ENCODE results near the gene GUCA2A.

- PRO-cap, 2 experiments, result no peak in any of the 2 experiments
These were observed 15.7 kb upstream of the SLFNL1 start for GRCh38 chr1:41037025-41037783.

DNA sequence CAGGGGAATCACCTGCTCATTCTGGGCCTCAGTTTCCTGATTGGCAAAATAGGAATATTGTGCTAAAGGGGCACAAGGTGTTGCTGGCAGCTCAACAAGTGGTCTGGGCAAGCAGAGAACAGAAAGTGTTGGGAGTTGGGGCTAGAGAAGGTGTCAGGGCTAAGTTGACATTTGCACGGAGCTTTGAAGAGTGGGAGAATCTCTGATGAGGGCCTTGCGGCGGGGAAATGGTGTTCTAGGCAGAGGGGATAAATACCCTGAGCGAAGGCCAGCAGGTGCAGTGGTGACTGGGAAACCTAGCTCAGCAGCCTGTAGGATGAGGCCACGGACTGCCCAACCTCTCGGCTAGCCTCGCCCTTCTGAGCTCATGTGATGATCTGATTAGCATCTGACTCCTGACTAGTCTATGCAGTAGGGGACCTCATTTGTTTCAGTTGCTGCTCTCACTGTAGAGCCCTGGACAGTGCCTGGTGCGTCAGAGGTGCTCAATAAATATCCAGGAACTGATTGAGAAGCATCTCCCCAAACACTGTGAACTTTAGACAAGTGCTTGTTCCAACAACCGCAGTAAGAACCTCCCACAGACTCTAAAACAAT, 118.0 kb upstream of the SCMH1 start:
- PRO-cap, 2 experiments, result no peak in any of the 2 experiments

GRCh38 chr1:41365687-41366827, 118.4 kb downstream of the EDN2 start:
- PRO-cap, 2 experiments, result peak in 2 of 2 experiments; most common plus-strand start chr1:41366598 (in 1); most common minus-strand start chr1:41366543 (in 2)

GRCh38 chr1:41498697-41499303, 14.3 kb upstream of the EDN2 start:
- PRO-cap, 2 experiments, result no peak in any of the 2 experiments

DNA sequence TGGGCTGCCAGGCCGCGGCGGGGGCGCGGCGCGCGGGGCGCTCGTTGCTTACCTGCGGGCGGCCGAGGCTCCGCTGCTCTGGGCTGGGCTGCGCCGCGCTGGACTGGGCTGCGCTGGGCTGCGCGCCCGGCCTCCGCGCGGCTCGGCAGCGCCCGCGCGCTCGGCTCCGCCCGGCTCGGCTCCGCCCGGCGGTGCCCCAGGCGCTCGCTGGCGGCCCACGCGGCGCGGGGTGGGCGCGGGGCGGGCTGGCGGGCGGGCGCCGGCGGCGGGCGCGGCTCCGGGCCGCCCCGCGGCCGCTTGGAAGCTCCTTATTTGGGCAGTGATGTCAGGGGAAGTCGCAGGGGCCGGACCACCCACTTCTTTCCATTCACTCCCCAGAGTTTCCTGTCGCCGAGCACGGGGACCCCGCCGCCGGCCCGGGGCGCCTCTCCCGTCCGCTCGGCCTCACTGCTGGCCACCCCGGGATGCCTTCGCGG, 177.6 kb upstream of the EDN2 start:
- PRO-cap, 2 experiments, result peak in 2 of 2 experiments; most common plus-strand start position 387 of the sequence (in 2); most common minus-strand start position 105 of the sequence (in 2)

DNA sequence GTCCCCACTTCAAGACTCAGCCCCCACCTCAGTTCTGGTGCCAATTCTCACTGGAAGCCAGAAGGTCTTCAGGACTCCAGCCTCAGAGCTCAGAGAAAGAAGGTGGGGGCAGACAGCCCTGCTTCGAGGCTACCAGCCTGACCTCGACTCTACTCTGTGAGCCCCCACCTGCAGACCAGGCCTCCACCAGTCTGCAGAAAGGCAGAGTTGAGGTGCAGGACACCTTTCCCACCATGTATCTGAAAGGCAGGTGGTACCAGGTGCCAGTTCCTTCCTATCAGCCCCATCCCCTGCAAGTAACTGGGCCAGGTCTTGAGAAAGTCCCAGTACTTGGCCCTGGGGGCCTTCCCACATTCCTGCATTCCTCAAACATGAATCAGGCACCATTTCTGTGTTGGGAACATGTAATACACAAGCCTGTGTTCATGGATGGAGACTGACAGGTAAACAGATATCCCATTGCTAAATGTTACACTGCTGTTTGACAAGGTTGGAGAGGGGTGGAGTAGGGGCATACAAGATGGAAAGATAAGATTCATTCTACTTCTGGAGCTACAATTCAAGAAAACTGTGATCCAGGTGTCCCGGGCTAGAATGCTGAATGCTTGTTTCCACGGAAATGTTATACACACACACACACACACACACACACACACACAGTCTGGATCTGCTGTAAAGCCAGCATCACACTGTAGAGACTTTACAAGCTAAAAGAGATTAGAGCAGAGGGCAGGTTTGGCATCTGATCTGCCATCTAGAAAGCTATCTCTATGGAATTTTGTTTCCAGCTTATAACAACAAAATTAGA, 180.8 kb upstream of the EDN2 start:
- PRO-cap, 2 experiments, result no peak in any of the 2 experiments

DNA sequence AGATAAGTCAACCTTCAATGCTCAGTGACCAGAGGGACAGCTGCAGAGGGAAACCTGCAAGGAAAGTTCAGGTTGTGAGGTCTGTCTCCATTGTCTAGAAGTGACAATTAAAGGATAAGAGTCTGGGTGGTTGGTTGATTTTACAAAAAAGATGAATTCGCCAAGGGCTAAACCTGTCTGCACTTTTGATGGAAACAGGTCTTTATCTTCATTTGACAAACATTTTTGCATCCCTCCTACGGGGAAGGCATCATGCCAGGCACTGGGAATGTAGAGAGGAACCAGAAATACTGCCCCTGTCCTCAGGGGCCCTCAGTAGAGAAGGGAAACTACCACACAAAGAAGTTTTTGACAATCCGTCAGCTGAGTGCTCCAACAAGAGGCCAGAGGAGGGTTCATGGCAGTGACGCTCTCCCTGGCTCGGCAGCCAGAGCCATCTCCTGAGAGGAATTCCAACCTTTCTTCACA, 154.2 kb downstream of the HIVEP3 start:
- PRO-cap, 2 experiments, result no peak in any of the 2 experiments

DNA sequence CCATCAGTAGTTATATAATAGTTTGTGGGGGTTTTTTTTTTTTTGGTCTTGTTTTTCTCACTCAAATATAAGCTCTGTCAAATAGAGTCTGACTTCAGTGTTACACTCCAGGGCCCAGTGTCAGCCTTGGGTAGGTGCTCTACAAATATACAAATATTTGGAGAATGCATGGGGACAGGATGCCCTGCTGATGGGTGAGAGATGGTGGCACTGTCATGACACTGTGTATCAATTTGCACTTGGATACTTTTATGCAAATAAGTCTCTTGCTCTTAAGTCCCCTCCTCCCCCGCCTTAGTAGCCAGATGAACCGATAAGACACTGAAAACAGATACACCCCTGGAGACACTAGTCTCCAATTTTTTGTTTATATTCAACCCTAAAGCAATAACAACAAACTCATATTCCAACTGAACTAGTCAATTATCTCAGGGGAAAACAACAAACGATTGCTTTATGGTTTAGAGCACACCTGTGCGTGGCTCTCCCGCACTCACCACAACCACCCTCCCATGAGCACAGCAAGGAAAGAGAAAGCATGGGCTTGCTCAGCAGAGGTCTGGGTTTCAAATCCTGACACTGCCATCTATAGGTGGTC, 50.5 kb downstream of the HIVEP3 start:
- PRO-cap, 2 experiments, result no peak in any of the 2 experiments

- PRO-cap, 2 experiments, result peak in 2 of 2 experiments; most common plus-strand start chr1:41890981 (in 1); most common minus-strand start chr1:41890996 (in 1)
These were observed 27.6 kb downstream of the HIVEP3 start for GRCh38 chr1:41890755-41891909.

DNA sequence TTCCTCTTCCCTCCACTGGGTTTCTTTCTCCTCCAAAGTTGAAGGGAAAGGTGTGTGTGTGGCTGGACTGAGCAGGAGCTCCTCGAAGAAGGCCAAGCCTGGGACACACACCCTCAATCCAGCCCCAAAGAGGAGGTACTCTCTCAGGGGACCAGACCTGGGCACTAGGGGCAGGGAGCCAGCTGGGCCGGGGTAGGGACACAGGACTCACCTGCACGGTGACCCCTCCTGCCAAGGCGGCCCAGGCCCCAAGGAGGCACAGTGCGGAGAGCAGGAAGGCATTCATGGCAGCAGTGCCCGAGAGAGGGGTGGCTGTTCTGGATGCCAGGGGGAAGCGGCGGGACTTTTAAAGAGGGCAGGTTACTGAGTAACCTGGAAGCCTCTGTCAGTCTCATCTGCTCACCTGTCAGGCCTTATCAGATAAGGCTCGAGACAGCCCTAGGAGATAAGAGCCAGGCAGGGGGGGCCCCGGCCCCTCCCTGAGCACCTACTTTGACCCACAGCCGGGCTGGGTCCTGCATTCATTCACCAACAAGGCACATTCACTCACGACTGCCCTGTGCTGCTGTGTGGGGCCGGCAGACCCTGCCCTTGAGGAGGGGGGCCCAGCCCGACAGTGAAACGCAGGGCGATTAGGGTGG, at the start of gene GUCA2A:
TSS of gene GUCA2A (minus strand) at position 319 of the 641 bp plus-strand sequence.
- PRO-cap, 2 experiments, result no peak in any of the 2 experiments

GRCh38 chr1:42223228-42223940, 58.8 kb upstream of the GUCA2A start:
- PRO-cap, 2 experiments, result no peak in any of the 2 experiments

- PRO-cap, 2 experiments, result no peak in any of the 2 experiments
These were observed 884 bp upstream of the FOXJ3 start for GRCh38 chr1:42335751-42336486.

DNA sequence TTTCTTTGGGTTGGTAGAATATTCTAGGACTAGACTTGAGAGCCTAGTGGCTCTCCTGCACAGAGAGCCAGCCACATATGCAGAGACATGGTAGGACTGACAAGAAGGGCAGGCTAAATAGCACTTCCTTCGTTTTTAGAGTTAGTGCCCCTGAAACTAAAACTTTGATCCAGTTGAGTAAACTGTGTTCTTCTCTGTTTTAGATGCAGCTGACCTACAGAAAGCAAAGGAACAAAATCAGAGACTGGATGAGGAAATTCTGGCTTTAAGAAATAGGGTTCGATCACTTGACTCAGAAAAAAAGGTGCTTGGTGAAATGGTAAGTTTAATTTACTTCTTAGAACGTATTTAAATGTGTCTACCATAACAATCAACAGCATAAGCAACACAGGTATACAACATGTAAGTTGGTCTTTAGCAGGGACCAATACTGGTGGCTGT, 33.8 kb downstream of the CCDC30 start:
- PRO-cap, 2 experiments, result no peak in any of the 2 experiments

DNA sequence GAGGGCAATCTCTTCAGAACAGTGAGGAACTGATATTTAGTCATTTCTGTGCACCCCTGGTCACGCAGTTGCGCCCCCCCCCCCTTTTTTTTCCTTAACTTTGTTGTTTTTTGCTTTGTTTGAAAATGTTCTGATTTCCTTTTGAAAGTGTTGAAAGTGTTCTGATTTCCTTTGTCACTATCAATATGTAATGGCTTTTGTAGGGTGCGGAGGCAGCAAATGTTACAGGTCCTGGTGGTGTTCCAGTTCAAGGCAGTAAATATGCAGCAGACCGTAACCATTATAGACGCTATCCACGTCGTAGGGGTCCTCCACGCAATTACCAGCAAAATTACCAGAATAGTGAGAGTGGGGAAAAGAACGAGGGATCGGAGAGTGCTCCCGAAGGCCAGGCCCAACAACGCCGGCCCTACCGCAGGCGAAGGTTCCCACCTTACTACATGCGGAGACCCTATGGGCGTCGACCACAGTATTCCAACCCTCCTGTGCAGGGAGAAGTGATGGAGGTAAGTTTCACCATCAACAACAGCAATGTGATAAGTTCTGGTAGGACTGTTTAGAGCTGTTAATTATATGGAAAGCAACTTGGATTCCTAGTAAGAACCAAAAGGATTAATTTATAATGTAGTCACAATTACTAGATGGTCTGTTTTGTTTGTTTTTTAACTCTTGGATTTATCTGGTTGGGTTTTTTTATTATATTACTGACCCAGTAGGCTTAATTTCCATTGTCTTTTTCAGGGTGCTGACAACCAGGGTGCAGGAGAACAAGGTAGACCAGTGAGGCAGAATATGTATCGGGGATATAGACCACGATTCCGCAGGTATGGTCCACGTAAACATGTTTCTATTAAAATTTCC, 14.5 kb downstream of the YBX1 start:
- PRO-cap, 2 experiments, result no peak in any of the 2 experiments

GRCh38 chr1:42816083-42816838, 661 bp upstream of the ERMAP start:
- PRO-cap, 2 experiments, result no peak in any of the 2 experiments

- PRO-cap, 2 experiments, result no peak in any of the 2 experiments
These were observed 32.1 kb downstream of the SLC2A1 start for GRCh38 chr1:42926203-42927284.

DNA sequence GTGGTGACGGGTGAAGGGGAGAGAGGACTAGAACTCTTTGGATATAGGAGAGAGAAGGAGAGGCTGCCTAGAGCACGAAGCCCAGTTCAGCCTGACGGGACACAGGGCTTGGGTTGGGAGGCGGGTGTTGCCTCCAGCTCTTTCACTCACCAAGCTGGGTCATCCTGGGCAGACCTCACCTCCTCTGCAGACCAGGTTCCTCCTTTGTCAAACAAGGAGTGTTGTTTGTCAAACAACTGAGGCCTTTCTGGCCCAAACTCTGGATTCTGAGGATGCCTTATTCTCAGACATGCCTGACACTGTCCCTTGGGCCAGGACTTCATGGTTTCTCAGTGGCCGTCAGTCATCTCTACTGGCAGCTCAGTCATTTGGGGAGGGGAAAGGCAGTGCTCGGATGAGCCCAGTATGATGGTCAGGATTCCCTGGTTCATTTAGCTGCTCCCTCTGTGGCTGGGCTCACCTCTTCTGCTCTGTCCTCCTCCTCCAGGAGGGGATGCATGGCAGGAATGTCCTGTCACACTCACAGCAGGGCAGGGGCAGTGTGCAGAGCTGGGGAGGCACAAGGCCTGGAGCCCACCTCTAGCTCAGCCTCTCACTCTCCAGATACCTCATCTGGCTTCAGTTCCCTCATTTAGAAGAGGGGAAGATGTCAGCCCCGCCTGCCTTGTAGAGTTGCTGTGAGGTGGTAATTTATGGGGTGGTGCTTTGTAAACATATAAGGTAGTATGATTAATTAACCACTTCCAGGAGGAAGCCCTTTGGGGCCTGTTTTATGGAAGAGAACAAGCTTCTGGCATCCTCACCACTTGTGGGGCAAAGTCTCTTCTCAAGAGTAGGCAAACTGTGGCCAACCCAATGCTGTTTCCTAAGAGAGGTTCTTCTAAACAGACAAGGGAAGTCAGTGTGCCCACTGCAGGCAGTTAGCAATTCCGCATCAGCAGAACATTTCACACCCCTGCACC, 20.6 kb downstream of the SLC2A1 start:
- PRO-cap, 2 experiments, result no peak in any of the 2 experiments

- PRO-cap, 2 experiments, result no peak in any of the 2 experiments
These were observed 16.8 kb downstream of the SLC2A1 start for GRCh38 chr1:42941636-42942443.

GRCh38 chr1:42952406-42952907, 6.2 kb downstream of the SLC2A1 start:
- PRO-cap, 2 experiments, result no peak in any of the 2 experiments

DNA sequence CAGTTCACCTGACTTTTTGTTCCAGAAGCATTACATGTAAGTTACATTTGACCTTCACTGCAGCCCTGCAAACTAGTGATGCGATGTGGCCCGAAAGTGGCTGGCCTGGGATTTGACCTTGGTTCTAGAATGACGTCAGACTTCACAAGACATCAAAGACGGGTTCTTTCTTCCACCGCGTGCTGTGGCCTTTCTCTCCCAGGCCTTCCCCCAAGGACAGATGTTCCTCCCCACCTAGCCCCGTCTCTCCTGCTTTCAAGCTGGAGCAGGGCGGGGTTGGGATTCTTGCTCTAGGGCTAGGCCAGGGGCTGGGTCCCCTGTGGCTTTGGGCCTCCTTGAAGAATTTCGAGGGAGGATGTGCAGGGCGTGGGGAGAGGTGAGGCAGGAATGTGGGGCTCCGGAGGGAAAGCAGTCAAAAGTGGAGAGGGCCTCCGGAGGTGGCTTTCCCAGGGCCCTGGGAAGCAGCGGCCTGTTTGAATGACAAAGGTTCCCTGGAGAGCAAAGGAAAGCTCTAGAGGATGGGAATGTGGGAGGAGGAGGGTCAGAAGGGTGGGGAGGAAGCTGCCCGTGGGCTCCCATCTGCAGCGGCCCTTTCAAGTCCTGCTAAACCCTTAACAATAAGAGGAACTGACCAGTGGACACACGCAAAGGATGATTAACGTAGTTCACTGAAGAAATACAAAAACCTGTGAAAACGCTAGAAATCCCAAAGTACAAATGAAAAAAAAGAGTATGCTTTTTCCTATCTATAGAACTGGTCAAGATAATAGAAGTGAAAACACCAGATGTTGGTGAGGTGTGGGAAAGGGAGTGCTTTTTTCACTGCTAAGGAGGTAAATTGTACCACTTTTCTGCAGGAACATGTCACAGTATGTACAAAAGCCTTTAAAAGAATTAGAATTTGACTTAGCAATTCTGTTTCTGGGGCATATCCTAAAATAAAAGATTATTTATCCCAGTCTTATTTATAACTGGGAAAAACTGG, 50.0 kb upstream of the SLC2A1 start:
- PRO-cap, 2 experiments, result no peak in any of the 2 experiments